ENCODE measurements around the genes H2BC8, H3C6 and H4C7.

- RRBS, 2 experiments, result no CpG with 5 or more reads among the region's 8 CpGs
These were observed 2.1 kb upstream of the H4C5 start for GRCh38 chr6:26202251-26202783.

DNA sequence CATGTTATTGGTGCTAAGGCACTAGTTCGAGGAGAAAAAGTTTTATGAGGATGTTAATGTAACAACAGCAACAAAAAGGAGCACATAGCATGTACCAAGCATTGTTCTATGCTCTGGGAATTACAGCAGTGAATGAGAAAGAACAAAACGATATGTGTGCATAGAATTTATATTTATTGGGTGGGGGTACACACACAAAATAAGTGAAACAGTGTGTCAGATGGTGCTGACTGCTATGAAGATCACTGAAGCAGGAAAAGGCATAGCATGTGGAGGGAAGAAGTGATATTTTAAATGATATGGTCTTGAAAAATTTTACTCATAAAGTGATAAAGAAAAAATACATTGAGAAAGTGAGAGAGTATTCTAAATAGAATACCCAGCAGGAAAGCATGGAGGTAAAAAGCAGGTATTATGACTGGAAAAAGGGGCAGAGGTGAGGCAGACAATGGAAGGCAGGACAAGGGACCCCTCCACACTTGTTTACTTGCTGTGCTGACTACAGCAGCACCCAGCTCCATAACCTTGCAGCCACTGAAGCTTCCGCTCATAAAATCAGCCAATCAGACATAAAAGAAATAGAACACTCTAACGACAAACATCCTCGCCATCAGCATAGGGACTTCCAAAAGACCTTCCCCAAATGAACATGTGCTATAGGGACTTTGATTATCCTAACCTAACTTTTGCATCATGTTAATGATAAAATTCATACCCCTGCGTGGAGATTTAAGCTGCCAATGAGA lies 2.7 kb downstream of the H4C5 start:
- RRBS, 2 experiments, result no CpG with 5 or more reads among the region's 6 CpGs

- RRBS, 2 experiments, result no CpG with 5 or more reads among the region's 15 CpGs
These were observed 2.0 kb downstream of the H2BC8 start for GRCh38 chr6:26214401-26215030.

GRCh38 chr6:26215853-26216793 lies at the start of gene H2BC8:
TSS of gene H2BC8 (minus strand) at chr6:26216688.
- RRBS, 2 experiments, result no CpG with 5 or more reads among the region's 43 CpGs

GRCh38 chr6:26224779-26225556 lies at the start of gene H3C6:
TSS of gene H3C6 (plus strand) at chr6:26225135.
- RRBS, 2 experiments, result no CpG with 5 or more reads among the region's 49 CpGs

DNA sequence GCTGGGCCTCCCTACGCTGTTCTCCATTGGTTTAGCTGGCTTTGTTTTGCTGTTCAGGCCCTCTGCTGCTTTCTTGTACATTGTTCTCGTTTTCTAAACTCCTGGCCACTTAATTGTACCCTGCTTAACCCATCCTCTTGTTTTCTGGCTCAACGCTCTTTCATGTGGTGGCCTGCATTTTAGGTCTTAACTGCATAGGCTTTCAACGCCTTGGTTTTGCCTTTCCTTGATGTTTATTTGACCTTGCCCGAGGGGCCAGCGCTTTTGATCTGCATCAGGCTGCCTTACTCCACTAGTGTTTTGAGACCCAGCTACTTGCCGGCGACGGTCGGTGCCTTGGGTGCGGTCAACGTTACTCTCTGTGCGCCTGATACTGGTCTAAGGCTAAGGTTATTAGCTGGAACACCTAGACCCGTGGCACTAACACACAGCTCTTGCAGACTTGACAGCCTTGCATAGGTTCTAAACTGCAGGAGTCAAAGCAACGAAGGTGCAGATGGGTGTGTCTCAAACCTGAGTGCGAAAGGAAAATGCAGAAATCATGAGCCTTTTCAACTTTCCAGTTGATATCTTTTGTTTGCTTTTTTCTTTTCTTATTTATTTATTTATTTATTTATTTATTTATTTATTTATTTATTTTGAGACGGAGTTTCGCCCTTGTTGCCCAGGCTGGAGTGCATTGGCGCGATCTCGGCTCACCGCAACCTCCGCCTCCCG lies 992 bp downstream of the H3C6 start:
- RRBS, 2 experiments, result no CpG with 5 or more reads among the region's 24 CpGs

GRCh38 chr6:26232969-26233592 lies 1.7 kb downstream of the H1-3 start:
- RRBS, 2 experiments, result no CpG with 5 or more reads among the region's 28 CpGs

GRCh38 chr6:26246769-26247297 lies at the start of gene H4C7:
TSS of gene H4C7 (minus strand) at chr6:26246996.
- RRBS, 2 experiments, result 95 to 96% methylated on average over 9 of the region's 26 CpGs

DNA sequence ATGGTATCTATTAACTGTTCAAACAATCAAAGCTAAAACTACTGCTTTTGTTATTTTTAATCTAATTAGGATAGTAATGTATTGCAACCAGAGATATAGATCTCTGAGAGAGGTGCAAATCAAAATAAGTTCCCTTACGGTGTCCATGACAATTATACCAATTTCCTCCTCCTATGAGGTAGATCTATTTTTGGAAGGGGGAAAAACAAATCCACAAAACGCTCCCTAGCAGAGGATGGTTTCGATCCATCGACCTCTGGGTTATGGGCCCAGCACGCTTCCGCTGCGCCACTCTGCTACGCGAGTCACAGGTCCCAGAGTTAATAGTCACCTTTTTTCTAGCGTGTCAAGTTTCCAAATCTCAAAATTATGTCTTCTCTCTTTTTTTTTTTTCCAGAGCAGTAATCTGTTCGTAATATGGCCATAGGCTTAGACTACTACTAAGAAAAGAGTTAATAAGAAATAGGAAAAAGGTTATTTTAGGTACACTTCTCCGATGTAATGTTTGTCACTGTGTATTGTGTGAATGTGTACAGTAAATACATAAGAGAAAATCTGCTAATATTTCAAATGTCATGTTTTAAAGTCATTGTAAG lies 34.8 kb upstream of the BTN3A2 start:
- RRBS, 2 experiments, result no CpG with 5 or more reads among the region's 12 CpGs

GRCh38 chr6:26384113-26384513 lies 1.2 kb downstream of the BTN2A2 start:
- RRBS, 2 experiments, result no CpG with 5 or more reads among the region's 3 CpGs

GRCh38 chr6:26420780-26422025 lies 19.1 kb upstream of the BTN3A3 start:
- RRBS, 2 experiments, result 1 to 5% methylated on average over 6 to 9 of the region's 35 CpGs

- RRBS, 2 experiments, result no CpG with 5 or more reads among the region's 8 CpGs
These were observed 9.5 kb upstream of the BTN3A3 start for GRCh38 chr6:26430646-26431397.

GRCh38 chr6:26523545-26524140 lies 14.5 kb upstream of the HMGN4 start:
- RRBS, 2 experiments, result no CpG with 5 or more reads among the region's 2 CpGs

DNA sequence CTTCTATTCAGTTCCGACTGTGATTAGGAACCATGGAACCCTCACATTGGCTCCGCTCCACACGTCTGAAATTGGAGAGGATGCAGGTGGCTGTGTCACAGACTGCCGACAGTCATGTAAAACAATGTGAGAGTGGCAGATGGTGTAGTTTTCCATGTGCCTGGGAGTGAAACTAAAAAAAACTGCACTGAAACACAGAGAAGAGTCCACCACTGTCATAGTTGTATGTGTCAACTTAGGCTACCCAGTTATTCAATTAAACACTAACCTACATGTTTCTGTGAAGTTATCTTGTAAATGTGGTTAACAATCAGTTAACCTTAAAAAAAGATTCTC lies 3.4 kb upstream of the HMGN4 start:
- RRBS, 2 experiments, result no CpG with 5 or more reads among the region's 4 CpGs

DNA sequence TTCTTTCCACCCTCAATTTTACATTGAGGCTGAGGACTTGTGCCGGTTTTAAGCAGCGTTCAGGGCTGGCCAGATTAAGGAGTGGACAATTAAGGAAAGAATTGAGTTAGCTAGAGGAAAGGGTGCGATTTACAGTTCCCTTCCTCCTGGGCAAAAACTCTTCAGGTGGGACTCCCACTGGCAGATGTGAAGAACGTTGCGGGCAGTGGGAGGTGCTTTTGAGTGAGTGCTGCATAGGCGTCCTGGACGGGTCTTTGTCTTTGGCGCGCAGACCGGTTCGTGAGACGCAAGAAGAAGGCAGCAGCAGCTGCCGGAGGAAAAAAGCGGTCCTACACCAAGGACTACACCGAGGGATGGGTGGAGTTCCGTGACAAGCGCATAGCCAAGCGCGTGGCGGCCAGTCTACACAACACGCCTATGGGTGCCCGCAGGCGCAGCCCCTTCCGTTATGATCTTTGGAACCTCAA lies 923 bp downstream of the ABT1 start:
- RRBS, 2 experiments, result 78 to 85% methylated on average over 3 of the region's 24 CpGs

GRCh38 chr6:26599137-26600152 lies 2.7 kb downstream of the ABT1 start:
- RRBS, 2 experiments, result no CpG with 5 or more reads among the region's 5 CpGs

GRCh38 chr6:26602163-26602831 lies 5.5 kb downstream of the ABT1 start:
- RRBS, 2 experiments, result no CpG with 5 or more reads among the region's 9 CpGs

GRCh38 chr6:27092187-27092627 lies 40.4 kb downstream of the H2BC11 start:
- RRBS, 2 experiments, result no CpG with 5 or more reads among the region's 9 CpGs

DNA sequence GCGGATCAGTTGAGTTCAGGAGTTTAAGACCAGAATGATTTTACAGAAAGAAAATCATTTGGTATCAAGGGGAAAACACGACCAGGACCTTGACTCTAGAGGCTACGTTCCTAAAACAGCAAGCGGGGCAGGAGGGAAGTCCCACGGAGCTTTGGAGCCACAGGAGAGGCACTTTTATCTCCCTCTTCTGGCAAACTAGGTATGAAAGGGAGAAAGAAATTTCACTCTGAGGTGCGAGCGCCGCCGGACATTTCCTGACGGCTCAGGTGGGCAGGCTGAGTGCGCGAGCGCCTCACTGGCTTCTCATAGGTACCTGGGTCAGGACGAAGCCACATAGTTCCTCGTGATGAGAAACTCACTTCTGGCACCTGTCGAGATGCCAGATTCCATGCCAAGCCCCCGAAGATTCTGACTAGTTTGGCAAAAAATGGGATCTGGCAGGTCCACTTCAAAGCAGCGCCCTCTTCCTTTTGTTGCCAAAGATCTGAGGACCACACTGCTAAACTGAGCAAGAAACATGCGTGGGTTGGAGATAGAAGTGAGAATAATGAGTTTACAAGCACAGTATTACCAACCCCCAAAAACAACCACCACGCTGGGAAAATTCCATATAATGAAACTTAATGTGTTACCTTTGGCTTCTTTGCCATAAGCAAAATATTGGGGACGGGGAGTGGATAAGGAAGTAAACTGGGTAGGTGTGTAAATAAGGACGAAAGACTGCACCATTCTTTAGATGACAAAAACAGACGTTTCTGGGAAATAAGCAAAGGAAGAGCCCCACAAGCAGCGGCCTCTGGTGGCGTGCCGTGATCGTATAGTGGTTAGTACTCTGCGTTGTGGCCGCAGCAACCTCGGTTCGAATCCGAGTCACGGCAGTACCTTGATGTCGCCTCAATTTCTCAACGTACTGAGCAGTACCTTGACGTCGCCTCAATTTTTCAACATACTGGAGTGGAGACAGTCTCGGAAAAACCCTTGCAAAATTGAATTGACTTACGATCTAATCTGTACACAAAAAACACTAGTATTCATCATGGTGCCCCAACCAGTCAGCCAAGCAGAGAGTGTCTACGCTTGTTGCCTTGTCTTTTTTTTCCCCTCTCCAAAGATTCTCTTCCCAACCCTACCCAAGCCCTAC lies 10.8 kb downstream of the H2AC12 start:
- RRBS, 2 experiments, result no CpG with 5 or more reads among the region's 40 CpGs

- RRBS, 2 experiments, result no CpG with 5 or more reads among the region's 18 CpGs
These were observed 33.7 kb upstream of the PRSS16 start for GRCh38 chr6:27213754-27214185.

Data from Panc1 (cell line).